Cardiac atrium fibroblast (primary cell): ENCODE data around the gene TXNDC9.

- RAMPAGE, long total RNA = no peak
Observed at GRCh38 chr2:98632504-98633176, 24.3 kb downstream of the UNC50 start.

DNA sequence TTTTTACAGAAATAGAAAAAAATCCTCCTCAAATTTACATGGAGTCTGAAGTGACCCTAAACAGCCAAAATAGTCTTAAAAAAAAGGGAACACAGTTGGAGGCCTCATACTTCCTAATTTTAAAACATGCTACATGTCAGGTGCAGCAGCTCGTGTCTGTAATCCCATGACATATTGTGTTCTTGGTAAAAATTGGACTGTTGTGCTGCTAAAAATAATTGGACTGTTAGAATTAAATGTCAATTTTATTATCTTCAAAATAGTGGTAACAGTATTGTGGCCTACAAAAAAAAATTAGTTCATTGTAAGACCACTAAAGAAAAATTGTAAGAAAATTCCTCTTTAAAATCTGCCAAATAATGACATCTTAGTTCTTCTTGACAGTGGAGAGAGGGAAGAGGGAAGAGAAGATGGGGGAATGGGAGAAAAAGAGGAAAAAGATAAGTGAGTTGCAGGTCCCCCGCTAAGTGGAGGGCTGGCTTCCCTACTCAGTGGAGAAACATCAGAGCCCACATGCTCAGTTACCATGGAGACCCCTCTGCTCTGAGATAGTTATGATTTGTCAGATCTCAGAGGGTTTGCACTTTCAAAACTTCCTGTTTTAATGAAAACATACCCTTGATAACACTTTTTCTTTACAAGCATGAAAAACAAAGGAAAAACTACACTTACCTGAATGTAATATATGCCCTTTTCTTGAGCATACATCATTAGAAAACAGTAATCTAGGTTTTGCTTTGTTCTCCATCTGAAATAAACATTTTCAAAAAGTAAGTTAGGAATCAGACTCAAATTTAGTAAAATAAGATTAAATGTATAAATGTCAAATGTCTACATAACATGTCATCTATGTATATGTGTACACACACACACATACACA lies 46.6 kb downstream of the UNC50 start:
- RAMPAGE, long total RNA = no peak

GRCh38 chr2:98760213-98760709 lies 29.3 kb upstream of the MGAT4A start:
- RAMPAGE, long total RNA = no peak

DNA sequence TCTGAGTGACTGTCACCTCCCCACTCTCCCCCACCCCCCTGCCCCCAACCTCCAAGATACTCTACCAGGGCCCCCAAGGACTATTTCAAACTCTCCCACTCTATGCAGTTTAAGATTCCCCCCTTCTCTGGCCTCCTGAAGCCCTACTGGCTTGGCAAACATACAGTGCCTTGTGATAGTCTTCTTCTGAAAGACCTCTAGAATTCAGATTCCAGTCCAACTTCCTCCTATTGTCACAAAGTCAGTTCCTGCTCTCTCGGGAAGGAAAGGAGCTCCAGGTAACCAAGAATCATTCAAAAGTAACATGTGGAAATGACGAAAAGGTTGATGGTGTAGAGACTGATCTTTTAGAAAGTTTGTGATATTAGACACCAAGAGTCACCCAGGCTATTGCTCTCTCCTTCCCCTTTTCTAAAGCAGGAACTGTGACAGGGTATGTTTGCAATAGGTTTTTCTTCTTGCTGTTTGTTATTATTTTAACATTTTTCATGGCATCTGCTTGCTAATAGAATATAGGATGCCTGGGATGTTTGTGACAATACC lies 93.4 kb upstream of the MGAT4A start:
- RAMPAGE, long total RNA = no peak

GRCh38 chr2:99317049-99317798 lies 16.2 kb upstream of the LYG1 start:
- RAMPAGE, long total RNA = no peak

DNA sequence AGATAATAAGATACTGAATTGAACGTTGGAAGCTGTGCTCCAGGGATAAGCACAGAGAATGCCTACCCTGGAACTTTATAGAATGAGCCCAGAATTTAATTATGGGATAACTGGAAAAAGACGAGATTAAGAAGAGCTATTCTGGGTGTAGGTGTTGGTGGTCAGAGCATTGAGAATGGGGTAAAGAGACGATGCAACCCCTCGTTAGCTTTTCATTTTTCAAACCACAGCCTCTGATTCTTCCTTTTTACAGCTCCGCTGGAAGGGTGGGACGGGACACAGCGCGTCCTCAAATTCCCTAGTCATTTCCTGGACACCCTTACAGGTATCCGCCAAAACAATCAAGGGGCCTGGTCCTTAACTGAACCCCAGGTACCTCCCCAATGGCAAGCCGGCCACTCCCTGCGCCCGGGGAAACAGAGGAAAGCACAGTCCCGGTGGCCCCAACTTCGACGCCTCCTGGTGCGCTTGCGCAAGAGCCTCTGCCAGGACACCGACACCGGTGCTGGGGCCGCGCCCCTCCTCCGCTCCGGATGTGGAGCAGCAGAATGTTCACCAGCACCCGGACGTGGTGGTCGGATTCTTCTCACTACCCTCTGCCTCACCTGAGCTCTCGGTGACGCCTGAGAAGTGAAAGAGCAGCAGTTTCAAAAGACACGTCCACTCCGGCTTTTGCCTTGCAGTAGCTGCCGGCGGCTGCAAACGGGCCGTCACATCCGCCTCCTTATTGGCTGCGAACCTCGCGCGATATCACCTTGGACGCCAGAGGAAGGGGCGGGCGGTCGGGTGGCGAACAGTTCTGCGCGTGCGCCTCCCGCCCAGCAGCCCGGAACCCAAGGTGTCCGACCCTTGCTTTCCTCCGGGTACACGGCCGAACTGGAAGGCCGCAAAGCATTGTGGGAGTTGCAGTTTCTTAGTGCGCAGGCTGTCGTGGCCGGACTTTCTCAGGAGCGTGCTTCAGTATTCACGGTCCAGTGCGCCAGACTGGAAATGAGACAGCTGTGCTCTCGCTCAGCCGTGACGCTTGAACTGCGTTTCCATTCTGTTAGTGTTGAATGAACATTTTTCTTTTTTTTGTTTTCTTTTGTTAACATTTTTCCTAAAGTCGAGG lies at the start of gene TXNDC9:
TXNDC9 (minus strand) TSS at position 700 of the 1,111 bp plus-strand sequence.
- RAMPAGE, long total RNA = start-site peak on the minus strand centred at position 704 of the sequence, 52 bp wide, 1,388 and 240 reads in 2 replicates

- RAMPAGE, long total RNA = no peak
Observed at GRCh38 chr2:99360123-99360759, 23.1 kb downstream of the EIF5B start.

DNA sequence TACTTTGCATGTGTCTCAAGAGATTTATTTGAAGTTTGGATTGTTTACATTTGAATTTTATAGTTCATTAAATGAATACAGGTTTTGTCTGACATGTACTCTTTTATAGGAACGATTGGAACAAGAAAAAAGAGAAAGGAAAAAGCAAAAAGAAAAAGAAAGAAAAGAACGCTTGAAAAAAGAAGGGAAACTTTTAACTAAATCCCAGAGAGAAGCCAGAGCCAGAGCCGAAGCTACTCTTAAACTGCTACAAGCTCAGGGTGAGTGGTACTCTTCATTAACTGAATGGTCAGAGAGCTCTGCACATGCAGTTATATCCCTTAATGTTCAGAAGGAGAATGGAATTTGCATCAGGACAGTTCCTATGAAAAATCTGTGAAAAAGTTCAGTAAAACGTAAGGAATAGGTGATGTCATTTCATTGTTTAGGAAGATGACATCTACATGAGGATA lies 27.0 kb downstream of the EIF5B start:
- RAMPAGE, long total RNA = no peak

- RAMPAGE, long total RNA = no peak
Observed at GRCh38 chr2:99675957-99676420, 186.2 kb upstream of the REV1 start.

DNA sequence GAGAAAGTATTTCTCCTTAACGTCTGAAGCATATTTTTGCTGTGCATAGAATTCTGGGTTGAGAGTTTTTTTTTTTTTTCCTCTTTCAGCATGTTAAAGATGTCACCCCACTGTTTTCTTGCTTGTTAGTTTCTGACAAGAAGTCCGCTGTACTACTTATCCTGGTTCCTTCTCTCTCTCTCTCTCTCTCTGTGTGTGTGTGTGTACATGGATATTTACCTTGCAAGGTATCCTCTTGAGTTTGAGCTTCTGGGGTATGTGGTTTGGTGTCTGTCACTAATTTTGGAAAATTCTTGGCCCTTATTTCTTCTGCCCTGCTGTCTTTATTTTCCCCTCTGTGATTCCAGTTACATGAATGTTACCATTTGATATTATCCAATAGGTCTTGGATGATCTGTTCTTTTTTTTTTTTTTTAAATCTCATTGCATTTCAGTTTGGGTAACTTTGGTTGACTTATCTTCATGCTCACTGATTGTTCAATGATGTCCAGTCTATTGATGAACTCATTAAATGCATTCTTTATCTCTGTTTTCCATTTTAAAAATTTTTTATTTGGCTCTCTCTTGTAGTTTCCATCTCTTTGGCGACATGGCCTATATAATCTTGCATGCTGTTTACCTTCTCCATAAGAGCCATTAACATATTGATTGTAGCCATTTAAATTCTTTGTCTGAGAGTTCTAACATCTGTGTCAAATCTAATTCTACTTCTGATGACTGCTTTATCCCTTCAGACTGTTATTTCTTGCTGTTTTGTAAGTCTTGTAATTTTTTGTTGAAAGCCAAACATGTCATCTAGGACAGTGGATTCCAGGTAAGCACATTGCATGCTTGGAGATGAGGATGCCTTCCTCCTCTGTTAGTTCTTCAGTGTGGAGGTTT lies 326.1 kb upstream of the REV1 start:
- RAMPAGE, long total RNA = no peak

DNA sequence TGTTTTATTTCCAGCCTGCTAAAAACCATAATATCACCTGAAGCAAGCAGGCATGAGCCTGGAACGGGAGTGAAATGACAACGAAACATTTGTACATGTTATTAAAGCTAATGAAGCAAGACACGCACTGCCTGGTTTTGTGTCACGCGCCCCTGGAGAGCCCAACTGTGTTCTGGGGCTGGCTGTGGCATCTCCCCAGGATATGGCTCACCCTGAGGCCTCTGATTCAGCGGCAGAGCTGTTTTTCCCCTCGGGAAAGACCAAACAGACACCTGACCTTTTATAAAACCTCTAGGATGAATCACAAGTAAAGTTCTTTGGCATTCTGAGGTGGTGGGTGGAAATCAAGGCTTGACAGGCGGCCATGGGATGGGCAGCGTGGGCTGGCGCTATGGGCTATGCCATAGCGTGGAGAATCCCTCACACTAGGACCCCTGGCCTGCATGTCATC lies 262.2 kb downstream of the AFF3 start:
- RAMPAGE, long total RNA = no peak

- RAMPAGE, long total RNA = no peak
Observed at GRCh38 chr2:99960332-99961541, 181.7 kb downstream of the AFF3 start.

GRCh38 chr2:99973154-99973633 lies 169.2 kb downstream of the AFF3 start:
- RAMPAGE, long total RNA = no peak

DNA sequence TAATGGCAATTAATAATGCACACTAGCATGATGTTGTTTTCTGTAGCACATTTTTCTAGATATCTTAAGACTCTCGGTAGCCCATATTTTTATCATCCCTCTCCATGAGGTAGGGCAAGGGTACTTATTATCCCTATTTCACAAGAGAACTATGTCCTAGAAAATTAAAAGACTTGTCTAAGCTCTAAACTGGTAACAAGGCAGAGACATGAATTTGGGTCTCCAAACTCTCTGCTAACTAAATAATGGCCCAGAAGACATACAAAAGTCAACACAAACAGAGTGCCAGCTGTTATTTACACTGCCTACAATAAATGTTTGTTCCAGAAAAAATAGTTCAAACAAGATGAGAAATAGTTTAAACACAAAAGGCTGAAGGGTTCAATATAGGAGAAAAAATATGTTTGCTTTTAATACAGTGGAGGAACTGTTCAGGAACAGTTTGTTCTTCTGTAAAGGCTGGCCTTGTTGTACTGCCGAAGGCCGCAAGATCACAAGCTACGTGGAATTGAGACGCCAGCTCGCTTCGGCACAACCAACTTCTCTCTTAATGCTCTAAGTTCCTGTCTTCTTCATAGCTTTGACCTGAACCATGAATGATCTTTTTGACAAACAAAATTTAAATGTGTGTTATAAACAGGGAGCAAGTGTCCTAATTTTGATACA lies 74.6 kb downstream of the AFF3 start:
- RAMPAGE, long total RNA = no peak

GRCh38 chr2:100243309-100243509 lies 79.1 kb downstream of the LONRF2 start:
- RAMPAGE, long total RNA = no peak

DNA sequence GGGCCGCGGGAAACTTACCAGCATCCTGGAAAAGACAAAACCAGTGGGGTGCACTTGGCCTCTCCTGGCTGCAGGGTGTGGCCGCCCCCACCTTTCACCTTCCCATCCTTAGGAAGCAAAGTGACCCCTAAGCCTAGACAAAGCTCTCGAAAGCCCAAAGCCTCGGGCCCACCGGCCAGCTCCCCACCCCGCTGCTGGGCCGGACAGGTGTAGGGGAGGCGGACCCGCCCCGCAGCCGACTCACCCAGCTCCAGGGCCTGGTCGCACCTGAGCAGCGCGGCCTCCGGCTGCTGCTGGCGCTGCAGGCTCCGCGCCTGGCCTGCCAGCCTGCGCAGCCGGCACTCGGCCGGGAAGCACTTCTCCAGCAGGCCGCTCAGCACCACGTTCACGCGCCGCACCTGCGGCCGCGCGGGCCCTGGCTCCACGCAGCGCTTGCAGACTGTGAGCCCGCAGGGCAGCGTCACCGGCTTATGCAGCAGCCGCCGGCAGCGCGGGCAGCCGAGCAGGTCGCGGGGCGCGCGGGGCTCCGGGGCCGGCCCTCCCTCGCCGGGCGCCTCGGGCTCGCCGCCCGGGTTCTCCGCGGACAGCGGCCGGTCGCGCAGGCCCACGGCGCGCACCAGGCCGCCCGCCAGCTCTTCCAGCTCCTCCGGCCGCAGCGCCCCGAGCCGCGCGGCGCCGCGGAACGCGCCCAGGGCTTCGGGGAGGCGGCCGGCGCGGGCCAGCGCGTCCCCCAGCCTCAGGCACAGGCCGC lies 955 bp downstream of the LONRF2 start:
- RAMPAGE, long total RNA = no peak

- RAMPAGE, long total RNA = no peak
Observed at GRCh38 chr2:100395196-100395745, 22.2 kb downstream of the CHST10 start.

DNA sequence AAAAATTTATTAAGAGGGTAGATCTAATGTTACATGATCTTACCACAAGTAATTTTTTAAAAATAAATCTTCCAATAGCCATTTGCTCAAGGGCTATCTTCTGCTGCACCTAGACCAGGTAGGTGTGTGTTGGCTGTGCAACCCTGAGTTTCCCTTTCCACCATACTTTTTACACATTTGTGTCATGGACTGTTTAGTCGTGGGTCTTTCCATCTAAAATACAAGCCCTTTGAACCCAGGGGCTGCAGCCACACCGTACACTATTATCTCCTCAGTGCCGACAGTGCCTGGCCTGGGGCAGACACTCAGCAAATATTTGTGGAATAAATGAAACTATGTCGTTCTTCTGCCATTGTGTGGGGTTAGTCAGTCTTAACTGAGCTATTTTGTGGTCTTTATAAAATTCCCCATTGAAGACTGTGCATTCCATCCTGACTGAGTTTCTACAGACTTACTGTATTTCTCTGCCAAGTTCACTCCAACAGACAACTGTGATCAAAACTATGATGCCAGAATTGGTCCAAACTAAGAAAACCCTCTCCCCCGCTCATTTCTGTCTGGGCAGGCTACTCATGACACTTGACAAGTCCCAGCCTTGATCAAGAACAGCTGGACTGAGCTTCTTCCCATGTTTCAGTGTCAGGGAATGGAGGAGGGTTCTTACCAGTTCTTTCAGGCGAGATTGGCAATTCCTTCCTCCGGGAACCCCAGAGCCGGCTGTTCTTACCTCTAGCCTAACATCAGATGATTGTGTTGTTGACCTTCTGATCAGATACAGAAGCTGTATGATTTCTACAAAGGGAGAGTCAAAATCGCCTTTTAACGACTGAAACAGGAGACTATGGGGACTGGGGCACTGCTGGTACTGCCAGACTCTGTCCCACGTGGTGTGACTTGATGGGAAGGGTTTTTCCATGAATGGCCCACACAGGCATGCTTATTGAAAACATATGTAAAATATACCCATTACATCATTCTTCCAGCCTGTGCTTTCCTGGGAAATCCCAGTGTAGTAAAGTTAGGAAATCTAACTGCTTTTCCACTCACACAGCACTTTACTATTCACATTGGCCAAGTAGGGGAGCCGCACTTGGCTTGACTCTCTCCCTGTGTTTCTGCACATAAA lies 77.4 kb upstream of the NPAS2 start:
- RAMPAGE, long total RNA = no peak

DNA sequence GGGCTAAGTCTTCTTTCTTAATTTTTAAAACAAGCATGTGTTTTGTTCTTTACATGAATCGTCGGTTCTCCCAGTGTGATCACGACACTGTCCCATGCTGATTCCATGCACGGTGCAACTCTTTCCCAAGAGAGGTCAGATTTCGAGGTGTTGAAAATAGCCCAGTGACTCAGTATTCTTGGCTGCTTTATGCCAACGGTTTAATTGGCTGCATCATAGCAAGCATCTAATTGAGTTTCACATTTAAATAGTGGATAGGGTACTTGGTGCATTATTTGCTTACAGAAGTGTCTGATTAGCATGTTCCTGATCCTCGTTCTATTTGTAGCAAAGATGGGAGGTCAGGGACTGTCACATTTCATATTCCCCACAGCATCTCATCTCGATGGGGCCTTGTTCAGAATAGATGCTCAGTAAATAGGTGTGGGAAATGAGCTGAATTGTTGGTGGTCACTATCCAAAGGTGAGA lies 2.8 kb downstream of the NPAS2 start:
- RAMPAGE, long total RNA = no peak

- RAMPAGE, long total RNA = no peak
Observed at GRCh38 chr2:100832764-100833284, 12.9 kb downstream of the NPAS2 start.